Mesenchymal stem cell of the bone marrow (primary cell): ENCODE results near the genes RPS11, AP2A1, VRK3 and NR1H2.

DNA sequence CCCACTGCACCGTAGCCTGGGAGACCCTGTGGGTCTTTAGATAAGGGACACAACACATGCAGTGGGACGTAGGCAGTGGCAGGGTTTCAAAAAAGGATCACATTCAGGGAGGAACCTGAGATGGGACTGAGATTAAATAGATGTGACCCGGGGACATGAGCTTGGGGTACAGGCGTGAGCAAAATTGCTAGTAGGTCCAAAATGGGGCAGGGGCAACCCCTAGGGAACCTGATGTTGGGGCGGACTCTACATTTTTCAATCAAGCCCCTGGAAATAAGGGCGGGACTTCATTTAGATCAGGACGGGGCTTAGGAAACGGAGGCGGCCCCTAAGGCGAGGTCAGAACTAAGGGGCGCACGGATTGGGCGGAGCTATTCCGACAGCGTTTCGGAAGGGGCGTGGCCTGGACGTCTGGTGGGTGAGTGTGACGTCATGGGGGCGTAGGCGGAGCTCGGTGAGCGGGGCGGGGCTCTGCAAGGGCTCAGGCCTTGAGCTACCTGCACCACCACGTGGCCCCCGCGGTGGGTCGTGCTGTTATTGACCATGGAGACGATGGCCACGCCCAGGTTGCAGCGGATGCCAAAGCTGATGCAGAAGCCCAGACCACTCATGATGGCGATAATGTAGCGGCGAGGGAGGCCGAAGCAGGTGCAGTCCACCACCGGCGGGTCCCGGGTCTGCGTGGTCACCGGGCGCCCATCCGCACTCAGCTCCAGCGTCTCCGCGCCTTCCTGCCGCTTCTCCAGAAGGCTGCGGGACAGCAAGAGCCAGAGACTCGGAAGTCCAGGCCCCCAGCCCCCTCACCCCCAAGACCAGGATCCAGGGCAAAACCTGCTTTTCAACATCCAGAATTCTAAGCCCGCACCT lies 5.0 kb downstream of the SLC17A7 start:
- CAGE, long polyA plus RNA: no peak

DNA sequence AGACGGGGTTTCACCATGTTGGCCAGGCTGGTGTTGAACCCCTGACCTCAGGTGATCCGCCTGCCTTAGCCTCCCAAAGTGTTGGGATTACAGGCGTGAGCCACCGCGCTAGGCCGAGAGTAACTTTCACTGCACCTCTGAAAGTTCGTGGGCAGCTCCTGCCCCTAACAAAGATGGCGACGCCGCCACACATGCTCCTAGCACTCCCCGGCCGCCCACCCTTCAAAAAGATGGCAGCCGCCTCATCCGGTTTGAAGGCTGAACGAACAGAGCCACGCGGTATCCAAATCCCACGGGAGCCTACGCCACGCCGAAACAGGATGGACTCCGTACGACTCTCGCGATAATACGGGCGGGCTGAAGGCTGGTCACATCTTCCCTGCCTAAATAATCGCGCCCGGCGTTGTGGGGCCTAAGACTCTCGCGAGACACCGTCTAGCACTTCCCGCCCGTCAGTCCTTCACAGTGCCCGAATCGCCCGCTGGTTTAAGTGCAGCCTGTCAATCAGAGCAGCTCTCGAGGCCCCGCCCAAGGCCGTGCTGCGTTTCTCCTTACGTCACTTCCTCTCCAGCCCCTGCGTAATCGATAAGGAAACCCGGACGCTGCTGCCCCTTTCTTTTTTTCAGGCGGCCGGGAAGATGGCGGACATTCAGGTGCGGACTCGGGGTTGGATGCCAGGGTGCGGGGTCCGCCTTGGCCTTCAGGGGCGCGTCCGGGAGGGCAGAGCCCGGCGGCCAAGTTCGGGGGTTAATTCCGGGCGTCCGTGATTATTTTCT lies at the start of gene RPS11:
RPS11 (plus strand) TSS at position 616 of the 776 bp plus-strand sequence.
- CAGE, long polyA plus RNA: start-site peak on the plus strand centred at position 617 of the sequence, 20 bp wide, 199 and 1,146 reads in 2 replicates

DNA sequence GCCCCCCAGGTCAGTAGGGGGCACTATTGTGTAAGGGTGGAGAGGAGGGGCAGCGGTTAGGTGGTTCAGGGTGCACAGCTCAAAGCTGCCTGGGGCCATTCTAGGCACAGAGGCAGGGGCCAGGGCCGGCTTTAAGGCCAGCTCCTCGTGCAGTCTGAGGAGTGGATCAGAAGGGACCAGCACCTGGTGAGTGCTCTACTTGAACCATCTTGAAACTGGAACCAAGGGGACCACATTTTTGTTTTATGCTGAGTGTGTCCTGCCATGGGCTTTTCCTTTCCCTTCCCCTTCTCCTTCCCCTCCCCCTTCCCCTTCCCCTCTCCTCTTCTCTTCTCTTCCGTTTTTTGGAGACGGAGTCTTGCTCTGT lies 5.7 kb upstream of the FCGRT start:
- CAGE, long polyA plus RNA: no peak

DNA sequence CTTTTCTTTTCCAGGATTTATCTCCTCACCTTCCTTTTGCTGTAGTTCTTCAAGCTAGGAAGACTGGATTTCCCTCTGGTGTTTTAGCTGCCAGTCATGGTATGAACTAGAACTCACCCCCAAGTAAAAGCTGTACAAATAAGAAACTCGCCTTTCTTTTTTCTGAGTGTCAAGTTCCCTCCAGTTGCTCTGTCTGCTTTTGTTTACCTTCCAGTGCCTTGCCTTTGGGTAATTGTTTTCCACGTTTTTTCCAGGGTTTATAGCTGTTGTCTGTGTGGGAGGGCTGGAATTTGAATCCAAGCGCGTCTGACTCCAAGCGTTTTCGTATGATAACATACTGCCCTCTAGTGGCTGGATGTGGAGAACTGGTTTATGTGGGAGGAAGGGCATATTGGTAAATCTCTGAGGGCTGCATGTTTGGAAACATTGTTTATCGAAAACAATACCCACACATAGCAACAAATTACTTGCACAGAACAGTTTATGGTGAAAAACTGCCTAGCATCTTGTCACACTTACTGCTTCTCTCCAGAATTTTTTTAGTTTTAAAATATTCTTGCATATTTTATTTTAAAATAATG lies 19.1 kb downstream of the RCN3 start:
- CAGE, long polyA plus RNA: no peak

DNA sequence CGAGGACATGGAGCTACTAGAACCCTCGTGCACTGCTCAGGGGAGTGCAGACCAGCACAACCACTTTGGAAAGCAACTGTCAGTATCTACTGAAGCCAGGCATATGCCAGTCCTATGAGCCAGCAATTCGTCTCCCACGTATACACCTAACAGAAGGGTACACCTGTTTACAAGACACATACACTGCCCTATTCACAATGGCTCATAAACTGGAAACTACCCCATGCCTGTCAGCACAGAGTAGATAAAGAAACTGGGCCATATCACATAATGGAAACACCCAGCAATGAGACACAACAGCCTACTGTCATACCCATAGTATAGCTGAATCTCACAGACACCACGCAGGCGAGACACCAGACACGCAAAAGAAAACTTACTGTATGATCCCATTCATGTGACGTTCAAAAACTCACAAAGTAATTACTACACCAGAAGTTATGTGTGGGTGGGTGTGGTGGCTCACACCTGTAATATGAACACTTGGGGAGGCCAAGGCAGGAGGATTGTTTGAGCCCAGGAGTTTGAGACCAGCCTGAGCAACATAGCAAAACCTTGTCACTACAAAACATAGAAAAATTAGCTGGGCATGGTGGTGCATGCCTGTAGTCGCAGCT lies 15.7 kb downstream of the NOSIP start:
- CAGE, long polyA plus RNA: no peak

- CAGE, long polyA plus RNA: no peak
Observed at GRCh38 chr19:49596752-49597798, 6.1 kb downstream of the PRR12 start.

GRCh38 chr19:49763430-49763673 lies 246 bp upstream of the TSKS start:
- CAGE, long polyA plus RNA: no peak

DNA sequence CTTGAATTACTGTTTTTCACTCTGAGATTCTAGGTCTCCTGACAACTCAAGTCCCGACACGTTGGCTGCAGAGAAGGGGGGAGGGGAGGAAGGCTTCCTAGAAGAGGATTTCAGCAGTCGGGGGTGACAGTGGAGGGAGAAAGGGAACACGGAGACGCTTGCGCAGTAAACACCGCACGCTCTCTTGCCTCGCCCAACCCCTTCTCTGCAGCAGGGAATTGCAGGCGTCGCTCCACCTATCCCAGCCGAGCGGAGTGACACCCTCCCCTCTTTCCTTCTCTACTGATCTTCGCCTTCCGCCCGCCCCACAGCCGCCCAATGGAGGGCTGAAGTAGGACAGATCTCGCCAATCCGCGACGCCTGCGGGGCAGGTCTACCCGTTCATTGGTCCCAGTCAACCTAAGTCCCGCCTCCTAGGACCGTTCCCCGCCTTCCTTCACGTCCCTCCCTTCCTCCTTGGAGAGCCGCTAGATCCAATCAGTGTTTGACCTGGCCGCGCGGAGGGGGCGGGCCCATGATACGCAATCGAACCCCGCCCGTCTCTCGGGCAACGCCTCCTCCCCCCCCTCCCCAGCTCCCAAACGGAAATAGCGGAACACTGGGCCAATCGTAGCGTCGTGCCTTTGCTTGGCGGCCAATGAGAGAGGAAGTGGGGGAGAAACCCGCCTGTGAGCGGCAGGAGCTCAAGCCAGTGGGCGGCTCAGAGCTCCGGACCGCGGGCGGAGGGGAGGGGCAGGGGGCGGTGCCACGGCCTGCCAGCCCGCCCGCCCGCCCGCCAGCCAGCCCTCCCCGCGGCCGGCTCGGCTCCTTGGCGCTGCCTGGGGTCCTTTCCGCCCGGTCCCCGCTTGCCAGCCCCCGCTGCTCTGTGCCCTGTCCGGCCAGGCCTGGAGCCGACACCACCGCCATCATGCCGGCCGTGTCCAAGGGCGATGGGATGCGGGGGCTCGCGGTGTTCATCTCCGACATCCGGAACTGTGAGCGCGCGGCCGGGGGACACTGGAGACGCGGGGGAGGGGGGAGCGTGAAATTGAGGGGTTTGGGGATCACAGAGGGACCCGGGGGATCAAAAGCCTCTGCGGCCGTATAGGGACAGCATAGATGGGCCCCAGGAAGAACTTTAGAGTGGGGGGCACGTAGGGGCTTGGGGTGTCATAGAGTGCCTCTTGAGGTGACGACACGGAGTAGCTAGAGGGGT lies at the start of gene AP2A1:
AP2A1 (plus strand) TSS at position 775 of the 1,195 bp plus-strand sequence.
- CAGE, long polyA plus RNA: no peak

GRCh38 chr19:49856015-49856400 lies 11.4 kb downstream of the PNKP start:
- CAGE, long polyA plus RNA: no peak

DNA sequence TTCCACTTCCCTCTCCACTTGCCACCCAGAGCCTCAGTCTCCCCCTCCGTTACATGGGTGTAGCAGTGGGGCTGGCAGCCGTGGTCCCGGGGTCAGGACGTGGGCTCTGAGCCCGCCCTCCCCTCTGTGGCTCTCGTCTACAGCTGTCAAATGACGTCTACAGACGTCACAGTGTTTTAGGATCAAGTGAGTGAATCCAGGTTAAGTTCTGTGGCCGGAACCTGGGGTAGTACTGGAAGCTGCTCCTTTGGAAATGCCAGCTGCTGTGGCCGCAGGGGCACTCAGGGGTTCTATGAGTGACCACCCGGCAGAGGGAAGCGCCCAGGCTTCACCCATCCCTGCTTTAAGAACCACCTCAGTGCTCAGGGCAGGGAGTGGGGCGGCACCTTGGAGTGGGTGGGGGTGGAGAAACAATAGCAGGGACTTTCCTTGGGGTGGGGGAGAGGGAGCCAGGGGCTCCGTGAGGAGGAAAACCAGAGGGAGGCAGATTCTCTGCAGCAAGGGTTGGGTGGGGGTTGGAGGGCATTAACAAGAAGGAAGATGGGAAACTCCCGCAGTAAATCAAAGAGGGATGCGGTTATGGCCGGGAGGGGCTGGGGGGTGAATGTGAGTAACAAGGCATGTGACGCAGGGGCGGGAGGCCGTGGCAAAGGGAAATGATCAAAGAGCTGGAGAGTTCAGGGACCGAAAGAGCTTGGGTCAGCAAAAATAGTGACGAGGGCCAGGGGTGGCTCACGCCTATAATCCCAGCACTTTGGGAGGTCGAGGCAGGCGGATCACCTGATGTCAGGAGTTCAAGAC lies 836 bp upstream of the IL4I1 start:
- CAGE, long polyA plus RNA: no peak

DNA sequence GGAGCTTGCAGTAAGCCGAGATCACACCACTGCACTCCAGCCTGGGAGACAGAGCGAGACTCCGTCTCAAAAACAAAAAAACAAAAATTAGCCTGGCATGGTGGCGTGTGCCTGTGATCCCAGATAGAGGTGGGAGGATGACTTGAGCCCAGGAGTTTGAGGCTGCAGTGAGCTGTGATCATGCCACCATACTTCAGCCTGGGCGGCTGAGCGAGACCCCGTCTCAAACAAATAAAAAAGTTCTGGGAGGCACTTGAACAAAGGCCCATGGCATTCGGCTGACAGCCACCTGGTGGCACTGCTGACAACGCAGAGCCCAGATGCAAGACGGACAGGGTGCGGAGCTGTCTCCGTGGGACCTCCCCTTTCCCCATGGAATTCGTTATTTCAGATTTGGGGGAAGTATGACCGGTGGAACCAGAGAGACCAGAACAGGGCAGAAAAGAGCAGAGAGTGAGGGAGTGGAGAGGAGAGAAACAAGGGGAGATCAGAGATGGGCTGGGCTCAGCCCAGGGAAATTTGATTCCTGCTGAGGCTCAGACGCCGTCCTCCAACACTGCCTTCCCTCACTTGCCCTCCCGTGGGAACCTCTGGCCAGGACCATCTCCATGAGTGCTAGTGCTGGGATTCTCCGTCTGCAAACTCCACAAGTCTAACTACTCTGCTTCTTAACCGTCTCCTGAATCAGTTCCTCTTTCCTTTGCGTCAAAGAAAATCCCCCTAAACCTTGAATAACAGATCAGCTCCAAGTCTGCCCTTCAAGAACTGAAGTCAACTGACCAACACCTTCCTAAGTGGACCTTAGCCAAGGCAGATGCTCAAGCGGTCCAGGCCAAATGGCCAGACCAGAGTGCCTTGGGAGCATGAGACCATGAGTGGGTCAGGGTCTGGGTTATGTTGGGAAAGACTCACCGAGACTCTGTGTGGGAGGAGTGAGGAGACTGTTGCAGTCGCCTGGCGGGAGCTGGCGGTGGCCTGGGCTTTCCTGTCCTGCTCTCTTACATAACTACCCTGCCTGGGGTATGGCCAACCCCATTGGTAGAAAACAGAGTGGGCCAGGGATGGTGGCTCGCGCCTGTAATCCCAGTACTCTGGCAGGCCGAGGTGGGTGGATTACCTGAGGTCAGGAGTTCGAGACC lies 11.9 kb upstream of the ATF5 start:
- CAGE, long polyA plus RNA: no peak

GRCh38 chr19:49952628-49953195 lies 8.3 kb downstream of the SIGLEC11 start:
- CAGE, long polyA plus RNA: no peak

DNA sequence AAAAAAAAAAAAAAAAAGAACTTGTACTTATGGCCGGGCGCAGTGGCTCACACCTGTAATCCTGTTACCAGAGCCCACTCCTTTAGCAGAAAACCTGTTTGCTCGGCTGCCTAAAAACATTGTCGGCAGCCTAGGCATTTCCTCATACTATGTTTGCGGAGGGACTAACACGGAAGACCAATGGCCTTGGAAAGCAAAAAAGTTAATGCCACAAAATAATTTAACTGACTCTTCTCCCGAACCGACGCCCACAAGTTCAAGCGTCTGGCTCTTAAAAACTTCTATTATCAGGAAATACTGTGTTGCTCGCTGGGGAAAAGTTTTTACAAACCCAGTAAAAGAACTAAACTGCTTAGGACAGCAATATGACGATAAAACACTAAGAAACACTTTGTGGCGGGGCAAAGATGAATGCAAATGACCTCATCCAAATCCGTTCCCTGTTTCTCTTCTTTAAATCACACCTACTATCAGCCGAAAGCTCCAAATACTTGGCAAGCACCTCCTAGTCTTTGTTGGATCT lies 5.0 kb downstream of the SIGLEC11 start:
- CAGE, long polyA plus RNA: no peak

GRCh38 chr19:50024532-50025613 lies at the start of gene VRK3:
TSS of gene VRK3 (minus strand) at chr19:50025372.
- CAGE, long polyA plus RNA: no peak

GRCh38 chr19:50168697-50169321 lies 5.7 kb upstream of the IZUMO2 start:
- CAGE, long polyA plus RNA: no peak

DNA sequence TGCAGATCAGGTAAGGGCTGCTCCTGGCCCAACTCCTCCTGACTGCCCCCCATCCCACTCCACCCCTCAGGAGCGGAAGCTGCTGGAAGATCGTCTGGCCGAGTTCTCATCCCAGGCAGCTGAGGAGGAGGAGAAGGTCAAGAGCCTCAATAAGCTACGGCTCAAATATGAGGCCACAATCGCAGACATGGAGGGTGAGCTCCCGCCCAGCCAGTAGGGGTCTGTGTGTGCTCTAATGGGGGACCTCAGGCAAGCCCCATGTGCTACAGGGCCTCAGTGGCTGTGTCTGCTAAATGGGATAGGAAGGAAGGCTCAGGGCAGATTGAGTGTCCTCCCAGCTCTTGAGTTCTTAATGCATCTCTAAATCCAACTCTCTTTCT lies 57.4 kb downstream of the KCNC3 start:
- CAGE, long polyA plus RNA: no peak

GRCh38 chr19:50286166-50286857 lies 42.9 kb downstream of the KCNC3 start:
- CAGE, long polyA plus RNA: no peak

- CAGE, long polyA plus RNA: no peak
Observed at GRCh38 chr19:50312676-50313735, 16.2 kb downstream of the KCNC3 start.

- CAGE, long polyA plus RNA: no peak
Observed at GRCh38 chr19:50344436-50345285, 15.5 kb upstream of the KCNC3 start.

DNA sequence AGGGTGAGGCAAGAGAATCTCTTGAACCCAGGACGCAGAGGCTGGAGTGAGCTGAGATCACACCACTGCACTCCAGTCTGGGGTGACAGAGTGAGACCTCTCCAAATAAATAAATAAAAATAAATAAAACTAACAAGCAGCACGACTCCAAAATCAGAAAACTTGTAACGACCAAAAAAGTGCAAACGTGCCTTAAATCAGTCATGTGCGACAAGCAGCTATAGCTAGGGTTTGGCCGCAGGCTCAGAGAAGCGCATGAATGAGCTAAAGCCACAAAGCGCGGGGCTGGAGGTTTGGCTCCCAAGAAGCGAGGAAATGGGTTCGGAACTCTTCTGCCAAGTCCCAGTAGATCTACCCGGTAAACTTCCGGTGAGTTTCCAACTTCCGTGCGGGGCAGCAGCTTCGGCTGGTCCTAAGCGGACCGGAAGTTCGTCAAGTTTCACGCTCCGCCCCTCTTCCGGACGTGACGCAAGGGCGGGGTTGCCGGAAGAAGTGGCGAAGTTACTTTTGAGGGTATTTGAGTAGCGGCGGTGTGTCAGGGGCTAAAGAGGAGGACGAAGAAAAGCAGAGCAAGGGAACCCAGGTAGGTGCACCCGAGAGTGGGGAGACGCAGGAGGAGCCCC lies at the start of gene NR1H2:
NR1H2 (plus strand) TSS at position 464 of the 623 bp plus-strand sequence.
- CAGE, long polyA plus RNA: no peak